HEK293 (cell line): ENCODE data around the genes MTURN and GARS1.

- PRO-cap = bidirectional peak, plus-strand start at chr7:29194436, minus-strand start at chr7:29194504
- RRBS, 2 experiments = no CpG with 5 or more reads among the region's 68 CpGs
Measured at GRCh38 chr7:29193479-29194605, 733 bp upstream of the CHN2 start.

DNA sequence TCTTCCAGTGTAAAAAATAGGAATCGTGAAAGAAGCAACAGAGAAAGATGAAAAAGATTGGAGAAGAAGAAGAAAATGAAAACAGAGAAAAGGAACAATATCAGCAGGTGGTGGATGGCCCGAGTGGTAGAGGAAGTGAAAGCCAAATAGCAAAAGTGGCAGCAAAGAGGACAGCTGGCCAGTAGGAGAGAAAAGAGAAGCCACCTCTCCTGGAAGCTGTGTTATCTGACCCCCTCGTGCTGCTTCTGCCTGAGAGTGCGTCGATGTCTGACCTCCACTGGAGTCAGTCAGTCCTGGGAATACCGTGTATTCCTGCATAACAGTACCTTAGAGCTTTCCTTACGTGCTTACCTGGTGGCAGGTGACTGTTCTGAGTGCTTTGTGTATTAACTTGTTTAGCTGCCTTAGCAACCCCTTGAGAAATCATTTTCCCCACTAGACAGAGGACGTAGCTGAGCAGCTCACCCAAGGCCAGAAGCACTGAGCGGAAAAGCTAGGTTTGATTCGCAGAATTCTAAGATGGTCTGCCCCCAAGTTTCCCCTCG lies 88.3 kb downstream of the CHN2 start:
- PRO-cap = no peak
- RRBS, 2 experiments = no CpG with 5 or more reads among the region's 11 CpGs

- PRO-cap = no peak
- RRBS, 2 experiments = no CpG with 5 or more reads among the region's 15 CpGs
Measured at GRCh38 chr7:29289129-29289915, 94.7 kb downstream of the CHN2 start.

GRCh38 chr7:29479315-29480437 lies 84.0 kb upstream of the PRR15 start:
- PRO-cap = no peak
- RRBS, 2 experiments = 100% methylated on average over 1 of the region's 23 CpGs; no CpG with 5 or more reads in 1 of the 2 experiments

DNA sequence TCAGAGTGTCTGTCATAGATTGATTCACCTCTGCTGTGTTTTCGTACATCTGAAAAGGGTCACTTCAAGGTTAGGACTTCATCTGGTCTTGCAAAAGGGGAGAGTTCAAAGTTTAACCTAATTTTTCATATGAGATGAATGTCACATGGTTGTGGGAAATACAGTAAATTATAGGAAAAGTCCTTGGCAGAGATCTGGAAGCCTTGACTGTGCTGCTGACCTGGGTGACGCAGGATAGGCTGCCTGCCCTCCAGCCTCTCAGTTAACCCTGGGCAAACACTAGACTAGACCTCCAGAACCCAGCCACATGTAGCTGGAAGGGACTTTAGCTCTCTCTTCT lies 75.5 kb upstream of the PRR15 start:
- PRO-cap = no peak
- RRBS, 2 experiments = no CpG with 5 or more reads among the region's 2 CpGs

GRCh38 chr7:29684458-29684775 lies 120.8 kb downstream of the PRR15 start:
- PRO-cap = unidirectional peak, plus-strand start at chr7:29684648
- RRBS, 2 experiments = no CpG with 5 or more reads among the region's 30 CpGs

DNA sequence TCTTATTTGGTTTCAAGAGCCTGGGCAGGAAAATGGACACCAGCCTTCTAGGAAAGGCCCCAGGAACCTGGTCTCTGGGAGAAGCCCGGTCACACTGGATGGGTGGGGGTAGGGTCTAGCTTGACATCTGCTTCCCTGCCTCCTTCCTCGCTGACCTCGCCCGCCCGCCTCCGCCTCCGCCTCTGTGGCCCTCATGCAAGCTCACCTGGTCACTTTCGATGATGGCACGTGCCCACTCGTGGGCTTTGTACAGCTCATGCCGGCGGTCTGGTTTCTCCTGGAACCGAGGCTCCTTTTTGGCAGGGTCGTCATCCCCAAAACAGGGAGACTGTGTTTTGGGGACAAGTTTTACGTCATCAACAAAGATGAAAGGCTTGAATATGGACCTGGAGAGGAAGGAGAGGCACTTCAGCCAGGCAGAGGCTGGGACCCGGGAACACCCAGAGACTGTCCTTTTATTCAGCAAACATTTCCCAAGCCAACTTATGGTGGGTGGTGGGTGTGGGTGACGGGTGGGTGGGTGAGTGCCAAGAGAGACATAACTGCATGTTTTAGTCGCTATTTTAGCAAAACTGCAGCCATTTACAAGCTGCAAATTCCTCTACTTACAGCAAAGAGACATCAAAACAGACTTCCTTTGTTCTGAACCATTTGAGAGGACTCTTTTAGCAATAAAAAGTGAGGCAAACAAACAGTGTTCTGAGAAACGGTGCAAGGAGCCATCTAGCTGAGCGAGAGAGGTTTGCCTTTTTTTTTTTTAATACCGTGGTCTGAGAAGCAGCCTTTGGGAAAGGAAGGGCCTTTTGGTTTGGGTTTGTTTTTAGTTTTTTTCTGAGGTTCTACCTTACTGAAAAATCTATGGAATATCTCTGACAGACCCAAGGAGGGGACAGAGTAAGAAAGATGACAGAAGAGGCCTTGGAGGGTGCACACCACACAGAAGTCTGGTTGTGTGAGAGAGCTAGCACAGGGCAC lies 63.1 kb downstream of the SCRN1 start:
- PRO-cap = no peak
- RRBS, 2 experiments = no CpG with 5 or more reads among the region's 21 CpGs

DNA sequence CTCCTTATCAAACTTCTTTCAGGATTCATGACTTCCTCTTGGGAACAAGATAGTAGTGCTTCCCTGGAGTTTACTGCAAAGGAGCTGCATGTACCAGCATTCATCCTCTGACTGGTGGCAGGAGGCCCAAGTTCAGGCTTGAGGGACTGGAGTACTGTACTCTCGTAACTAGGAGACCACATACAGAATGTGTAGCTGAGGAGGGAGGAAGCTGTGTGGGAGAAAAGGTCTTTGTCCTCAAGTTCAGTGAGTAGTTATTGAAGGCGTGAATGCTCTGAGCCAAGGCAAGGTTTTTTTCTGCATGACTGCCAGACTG lies 12.9 kb downstream of the SCRN1 start:
- PRO-cap = no peak
- RRBS, 2 experiments = no CpG with 5 or more reads among the region's 2 CpGs

GRCh38 chr7:30079186-30080204 lies 51.3 kb downstream of the PLEKHA8 start:
- PRO-cap = no peak
- RRBS, 2 experiments = no CpG with 5 or more reads among the region's 6 CpGs

DNA sequence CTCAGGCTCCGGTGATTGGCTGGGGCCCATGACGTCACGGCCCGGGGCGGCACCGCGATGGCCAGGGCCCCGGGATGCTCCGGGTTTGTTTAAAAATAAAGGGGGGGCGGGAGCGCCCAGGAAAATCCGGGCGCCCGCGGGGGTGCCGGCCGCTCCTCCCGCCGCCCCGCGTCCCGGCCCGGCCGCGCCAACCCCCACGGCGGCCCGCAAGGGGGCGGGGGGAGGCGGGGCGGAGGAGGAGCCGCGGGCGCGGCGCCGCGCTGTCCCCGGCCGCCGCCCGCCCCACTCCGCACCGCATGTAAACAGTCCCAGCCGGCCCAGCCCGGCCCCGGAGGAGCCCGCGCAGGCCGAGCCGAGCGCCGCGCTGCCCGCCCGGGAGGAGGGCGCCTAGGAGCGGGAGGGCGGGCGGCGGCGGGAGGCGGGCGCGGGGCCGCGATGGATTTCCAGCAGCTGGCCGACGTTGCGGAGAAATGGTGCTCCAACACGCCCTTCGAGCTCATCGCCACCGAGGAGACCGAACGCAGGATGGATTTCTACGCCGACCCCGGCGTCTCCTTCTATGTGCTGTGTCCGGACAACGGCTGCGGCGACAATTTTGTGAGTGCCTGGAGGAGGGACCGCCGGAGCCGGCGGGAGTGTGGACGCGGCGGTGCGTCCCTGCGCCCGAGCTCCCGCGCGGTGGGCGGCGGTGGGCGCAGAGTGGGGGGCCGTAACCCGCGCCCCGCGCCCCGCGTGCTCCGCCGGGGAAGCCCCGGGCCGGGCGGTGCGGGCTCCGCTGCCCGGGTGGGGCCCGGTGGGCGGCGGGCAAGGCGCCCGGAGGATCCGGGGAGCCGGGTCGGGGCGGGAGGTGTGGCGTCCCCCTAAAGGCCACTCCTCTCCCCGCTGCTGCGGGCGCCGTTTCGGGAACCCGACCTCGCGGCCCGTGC lies at the start of gene MTURN:
Gene MTURN, plus strand, starts transcription at position 285 of the 926 bp plus-strand sequence.
- PRO-cap = bidirectional peak, plus-strand start at position 31 of the sequence, minus-strand start outside the sequence; bidirectional peak, plus-strand start at position 290 of the sequence, minus-strand start at position 294 of the sequence; bidirectional peak, plus-strand start at position 733 of the sequence, minus-strand start at position 682 of the sequence
- RRBS, 2 experiments = 1 to 2% methylated on average over 30 to 36 of the region's 134 CpGs

GRCh38 chr7:30136327-30136911 lies 1.6 kb downstream of the MTURN start:
- PRO-cap = no peak
- RRBS, 2 experiments = no CpG with 5 or more reads among the region's 29 CpGs

- PRO-cap = no peak
- RRBS, 2 experiments = no CpG with 5 or more reads among the region's 11 CpGs
Measured at GRCh38 chr7:30172983-30173642, 38.3 kb downstream of the MTURN start.

GRCh38 chr7:30201067-30201867 lies 66.5 kb downstream of the MTURN start:
- PRO-cap = no peak
- RRBS, 2 experiments = no CpG with 5 or more reads among the region's 6 CpGs

GRCh38 chr7:30429231-30429525 lies 49.4 kb downstream of the NOD1 start:
- PRO-cap = no peak
- RRBS, 2 experiments = no CpG with 5 or more reads among the region's 4 CpGs

DNA sequence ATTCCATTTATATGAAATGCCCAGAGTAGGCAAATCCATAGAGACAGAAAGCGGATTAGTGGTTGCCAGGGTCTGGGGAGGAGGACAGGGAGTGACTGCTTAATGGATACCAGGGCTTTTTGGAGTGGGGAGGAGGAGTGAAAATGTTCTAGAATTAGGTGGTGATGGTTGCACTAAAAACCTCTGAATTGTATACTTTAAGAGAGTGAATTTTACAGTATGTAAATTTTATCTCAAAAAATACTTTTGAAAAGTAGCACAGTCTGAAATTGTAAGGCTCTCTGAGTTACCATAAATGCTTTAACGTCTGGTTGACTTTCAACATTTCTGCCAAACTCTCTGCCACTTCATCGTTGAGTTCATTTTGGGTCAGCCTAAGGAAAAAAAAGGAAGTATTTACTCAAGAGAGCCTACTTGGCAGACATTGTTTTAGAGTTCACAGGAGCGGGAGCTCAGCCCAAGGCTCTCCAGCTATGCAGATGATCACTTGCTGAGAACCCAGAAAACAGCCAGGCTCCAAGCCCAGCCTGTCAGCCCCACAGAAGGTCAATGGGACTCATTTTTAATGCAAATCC lies 45.7 kb downstream of the NOD1 start:
- PRO-cap = unidirectional peak, plus-strand start at position 432 of the sequence
- RRBS, 2 experiments = no CpG with 5 or more reads among the region's 4 CpGs

GRCh38 chr7:30470568-30471673 lies 7.7 kb downstream of the NOD1 start:
- PRO-cap = no peak
- RRBS, 2 experiments = no CpG with 5 or more reads among the region's 12 CpGs

- PRO-cap = bidirectional peak, plus-strand start at chr7:30594878, minus-strand start at chr7:30594732
- RRBS, 2 experiments = under 1 to 1% methylated on average over 26 to 31 of the region's 75 CpGs
Measured at GRCh38 chr7:30594491-30595188, at the start of gene GARS1. GARS1 (plus strand) TSS chr7:30594878.

GRCh38 chr7:30697744-30698207 lies 15.5 kb upstream of the CRHR2 start:
- PRO-cap = no peak
- RRBS, 2 experiments = no CpG with 5 or more reads among the region's 8 CpGs

DNA sequence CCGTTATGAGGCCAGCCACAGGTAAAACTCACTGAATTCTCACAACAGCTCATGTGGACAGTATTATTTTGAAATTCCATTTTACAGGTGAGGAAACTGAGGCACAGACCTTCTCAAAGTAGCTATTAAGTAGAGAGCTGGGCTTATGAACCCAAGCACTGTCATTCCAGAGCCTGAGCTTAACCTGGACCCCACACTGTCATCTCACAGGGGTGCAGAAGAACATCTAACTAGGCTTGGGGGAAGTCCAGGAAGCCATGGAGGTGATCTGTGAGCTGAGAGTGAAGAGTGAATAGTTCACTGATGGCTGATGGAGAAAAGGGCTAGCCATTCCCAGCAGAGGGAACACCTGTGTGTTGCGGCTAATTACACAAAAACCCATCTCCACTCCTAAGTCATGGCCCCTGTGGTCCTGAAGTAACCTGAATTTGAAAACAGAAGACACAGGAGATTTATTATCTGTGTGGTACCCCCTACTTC lies 8.7 kb downstream of the INMT start:
- PRO-cap = no peak
- RRBS, 2 experiments = no CpG with 5 or more reads among the region's 2 CpGs

DNA sequence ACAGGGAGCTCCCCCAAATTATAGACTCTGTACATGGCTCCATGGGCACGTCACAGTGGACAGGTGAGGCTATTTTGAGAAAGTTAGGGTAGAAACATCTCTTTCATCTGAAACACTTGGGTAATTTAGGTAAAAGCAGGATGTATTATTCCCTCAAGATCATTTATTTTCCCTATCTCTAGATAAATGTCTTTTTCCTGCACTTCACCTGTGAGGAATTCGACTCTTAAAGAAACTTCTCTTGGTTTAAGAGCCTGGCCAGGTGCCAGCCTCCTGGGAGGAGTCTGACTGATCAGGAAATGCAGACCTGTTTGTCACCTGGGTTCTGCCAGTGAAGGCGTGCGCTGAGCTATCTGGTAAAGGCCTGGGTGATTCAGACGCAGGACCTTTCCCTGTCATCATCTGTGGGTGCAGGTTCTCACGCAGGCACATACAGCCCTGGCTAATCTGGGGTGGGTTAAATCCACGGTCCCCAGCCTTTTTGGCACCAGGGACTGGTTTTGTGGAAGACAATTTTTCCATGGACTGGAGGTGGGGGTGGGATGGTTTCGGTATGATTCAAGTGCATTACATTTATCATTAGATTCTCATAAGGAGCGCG lies 65.3 kb upstream of the AQP1 start:
- PRO-cap = no peak
- RRBS, 2 experiments = no CpG with 5 or more reads among the region's 10 CpGs